Pulmonary artery (tissue), 1 donor: ENCODE results near the genes HHATL and KRBOX1.

GRCh38 chr3:42079547-42080182 lies 11.5 kb upstream of the TRAK1 start:
- PRO-cap = no peak

DNA sequence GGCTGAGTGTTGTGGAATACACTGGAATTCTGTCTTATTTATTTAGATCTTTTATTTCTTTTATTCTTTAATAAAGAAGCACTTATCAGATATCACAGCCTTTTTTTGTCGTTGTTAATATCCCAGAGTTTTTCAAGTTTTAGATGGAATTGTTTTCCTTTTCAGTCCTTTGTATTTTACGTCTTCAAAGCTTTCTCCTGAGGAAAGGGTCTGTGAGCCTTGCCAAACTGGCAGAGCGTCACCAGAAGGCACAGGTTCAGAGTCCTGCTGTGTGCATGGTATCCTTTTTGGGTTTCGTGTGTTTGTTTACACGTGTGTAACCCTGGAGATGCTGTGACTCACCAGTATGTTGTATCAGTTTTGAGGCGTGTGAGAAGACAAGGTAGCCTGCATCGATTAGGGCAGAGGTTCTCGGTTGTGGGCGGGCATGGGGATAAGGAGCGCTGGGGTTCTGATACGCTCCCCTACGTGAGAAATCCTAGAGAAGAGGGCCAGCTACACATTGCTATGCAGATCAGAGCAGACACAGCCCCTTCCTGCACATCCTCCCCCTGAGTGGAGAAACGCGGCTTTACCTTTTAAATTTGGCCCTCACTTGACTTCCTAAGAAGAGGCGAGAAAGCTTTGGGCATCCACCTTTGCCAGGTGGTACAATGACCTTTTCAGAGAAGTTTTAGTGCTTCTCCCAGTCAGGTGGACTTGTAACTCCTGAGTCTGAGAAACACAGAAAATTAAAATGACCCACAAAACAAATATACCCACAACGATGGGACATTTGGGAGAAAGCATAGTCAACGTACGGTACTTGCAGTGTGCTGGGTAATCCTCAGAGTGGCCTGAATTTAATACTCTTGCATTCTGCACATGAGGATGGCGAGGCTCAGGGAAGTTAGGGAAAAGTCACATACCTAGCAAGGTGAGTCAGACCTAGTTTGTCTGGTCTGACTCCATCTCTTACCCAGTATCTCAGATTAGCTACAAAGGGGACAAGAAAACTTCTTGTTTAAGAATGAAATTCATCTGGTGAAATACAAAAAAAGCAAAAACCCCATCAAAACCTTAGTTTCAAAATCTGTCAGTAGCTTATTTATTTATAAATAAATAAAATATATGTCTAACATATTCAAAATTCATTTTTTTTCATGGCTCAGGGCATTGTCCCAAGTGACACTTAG lies 38.1 kb downstream of the TRAK1 start:
- PRO-cap = no peak

GRCh38 chr3:42192458-42193419 lies 73.2 kb downstream of the CCK start:
- PRO-cap = no peak

DNA sequence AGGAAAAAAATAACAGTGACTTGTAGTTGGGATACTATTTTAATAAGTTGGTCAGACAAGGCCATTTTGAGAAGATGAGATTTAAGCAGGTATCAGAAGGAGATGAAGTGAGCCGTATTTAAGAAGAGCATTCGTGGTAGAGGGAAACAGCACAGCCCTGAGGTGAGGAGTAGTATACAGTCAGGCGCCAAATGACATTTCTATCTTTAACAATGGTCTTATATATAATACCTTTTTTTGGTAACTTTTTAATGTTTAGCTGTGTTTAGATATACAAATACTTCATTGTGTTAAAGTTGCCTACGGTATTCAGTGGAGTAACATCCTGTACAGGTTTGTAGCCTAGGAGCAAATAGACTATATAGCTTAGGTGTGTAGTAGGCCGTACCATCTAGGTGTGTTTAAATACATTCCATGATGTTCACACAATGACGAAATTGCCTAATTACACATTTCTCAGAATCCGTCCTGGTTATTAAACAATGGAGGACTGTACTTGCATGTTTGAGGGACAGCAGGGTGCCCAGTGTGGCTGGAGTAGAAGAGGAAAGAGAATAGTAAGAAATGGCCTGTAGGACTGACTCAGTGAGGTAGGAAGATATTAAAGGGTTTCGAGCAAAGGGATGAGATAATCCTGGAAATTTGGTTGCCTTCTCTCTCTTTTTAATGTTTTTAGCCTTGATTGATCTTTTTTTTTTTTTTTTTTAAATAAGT lies 1.6 kb downstream of the NKTR start:
- PRO-cap = no peak

DNA sequence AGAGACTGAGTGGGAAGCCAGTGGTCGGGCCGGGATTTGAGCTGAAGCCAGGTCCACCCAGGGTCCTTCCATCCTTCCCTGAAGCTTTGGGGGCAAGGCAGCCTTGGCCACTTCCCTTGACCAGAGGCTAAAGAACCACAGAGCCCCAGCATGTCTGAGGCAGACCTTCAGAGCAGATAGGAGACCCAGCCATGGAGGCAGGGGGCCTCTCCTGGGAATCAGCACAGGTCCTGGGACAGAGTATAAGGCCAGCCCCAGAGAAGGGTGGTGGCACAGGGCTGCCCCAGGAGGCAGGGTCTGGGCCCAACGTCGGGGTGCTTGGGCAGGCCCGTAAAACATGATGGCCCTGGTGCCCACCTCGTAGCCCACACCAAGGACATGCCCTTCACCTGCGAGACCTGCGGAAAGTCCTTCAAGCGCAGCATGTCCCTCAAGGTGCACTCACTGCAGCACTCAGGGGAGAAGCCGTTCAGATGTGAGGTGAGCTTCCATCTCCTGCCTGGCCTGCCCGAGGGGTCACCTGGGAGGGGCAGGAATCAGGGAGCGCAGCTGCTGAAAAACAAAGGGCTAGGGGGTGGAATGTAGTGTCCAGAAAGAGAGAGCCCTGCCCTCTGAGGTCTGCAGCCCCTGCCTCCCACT lies 9.3 kb downstream of the ZBTB47 start:
- PRO-cap = no peak

GRCh38 chr3:42701877-42702549 lies 585 bp downstream of the HHATL start:
- PRO-cap = no peak

GRCh38 chr3:42702550-42703030 lies at the start of gene HHATL:
TSS of gene HHATL (minus strand) at chr3:42702798.
- PRO-cap = no peak

GRCh38 chr3:42705879-42706396 lies 3.3 kb upstream of the HHATL start:
- PRO-cap = no peak

DNA sequence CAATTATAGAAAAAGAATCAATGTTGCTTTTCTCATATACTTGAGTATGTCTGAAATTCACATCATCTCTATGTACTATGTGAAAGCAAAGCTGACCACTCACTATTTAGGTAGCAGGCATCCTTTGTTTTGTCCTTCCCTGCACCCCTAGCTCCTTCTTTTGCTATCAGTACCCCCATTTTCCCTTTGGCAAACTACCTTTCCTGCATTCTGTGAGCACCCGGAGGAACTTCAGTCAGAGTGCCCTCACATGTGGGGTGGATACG lies 26.6 kb upstream of the HHATL start:
- PRO-cap = no peak

DNA sequence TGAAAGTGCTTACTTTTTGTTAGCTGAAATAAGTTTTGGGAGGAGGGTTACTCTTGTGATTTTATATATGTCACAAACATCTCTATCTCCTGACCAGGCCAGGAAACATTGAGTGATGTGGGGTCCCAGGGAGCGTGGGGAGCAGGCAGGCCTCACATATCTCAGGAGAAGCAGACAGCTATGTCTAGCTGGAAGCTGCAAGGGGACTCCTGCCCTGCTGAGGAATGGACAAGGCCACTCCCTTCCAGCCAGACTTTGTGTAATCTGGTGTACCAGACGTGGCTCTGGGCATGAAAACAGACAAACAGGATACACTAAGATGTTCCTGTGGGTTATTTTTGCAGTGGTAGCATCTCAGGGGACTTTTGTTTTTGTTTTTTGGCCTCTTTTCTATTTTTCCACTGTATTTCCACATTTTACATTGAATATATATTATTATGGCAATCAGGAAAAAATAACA lies 23.2 kb downstream of the CYP8B1 start:
- PRO-cap = no peak

DNA sequence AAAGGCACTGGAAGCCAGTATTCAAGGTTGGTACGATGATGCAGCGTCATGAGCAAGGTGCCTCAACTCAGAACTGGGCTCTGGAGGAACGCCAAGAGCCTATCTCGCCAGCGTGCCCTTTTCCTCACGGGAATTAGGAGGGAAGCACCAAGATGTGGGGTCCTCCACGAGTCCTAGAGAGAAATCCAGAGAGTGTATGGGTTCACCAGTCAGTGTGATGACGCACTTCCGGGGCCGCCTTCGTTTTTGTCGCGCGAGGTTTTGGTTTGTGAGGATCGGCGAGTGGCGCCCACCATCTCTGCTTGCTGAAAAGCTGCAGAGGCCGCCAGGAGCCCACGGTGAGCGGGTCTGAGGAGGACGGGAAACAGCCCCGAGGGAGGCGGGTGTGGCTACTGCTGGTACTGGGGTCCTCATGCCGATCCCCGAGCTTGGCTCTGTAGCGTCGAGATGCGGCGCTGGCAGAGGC lies at the start of gene KRBOX1:
Gene KRBOX1 (plus strand): TSS at position 269 of the 466 bp plus-strand sequence.
- PRO-cap = unidirectional peak, plus-strand start at position 269 of the sequence

DNA sequence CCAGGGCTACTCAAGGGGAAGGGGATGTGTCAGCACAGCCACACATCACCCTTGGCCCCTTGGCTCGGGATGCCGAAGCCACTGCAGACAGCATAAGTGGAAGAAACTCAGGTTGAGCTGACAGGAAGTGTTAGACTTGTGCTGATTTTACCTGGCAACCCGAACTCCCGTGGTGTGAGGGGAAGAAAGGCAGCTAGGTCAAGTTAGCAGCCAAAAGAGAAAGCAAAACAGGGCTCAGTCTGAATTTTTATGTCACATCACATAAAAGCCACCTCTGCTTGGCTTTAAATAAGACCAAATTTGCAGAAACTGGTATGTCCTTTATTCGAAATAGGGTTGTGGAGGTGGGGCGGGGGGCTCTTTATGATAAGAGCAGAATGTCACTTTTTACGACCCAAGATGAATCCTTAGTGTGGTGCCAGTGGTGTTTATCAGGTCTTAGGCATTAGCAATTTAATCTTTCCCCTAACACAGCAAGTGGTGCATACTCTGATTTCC lies 57.0 kb upstream of the POMGNT2 start:
- PRO-cap = no peak

DNA sequence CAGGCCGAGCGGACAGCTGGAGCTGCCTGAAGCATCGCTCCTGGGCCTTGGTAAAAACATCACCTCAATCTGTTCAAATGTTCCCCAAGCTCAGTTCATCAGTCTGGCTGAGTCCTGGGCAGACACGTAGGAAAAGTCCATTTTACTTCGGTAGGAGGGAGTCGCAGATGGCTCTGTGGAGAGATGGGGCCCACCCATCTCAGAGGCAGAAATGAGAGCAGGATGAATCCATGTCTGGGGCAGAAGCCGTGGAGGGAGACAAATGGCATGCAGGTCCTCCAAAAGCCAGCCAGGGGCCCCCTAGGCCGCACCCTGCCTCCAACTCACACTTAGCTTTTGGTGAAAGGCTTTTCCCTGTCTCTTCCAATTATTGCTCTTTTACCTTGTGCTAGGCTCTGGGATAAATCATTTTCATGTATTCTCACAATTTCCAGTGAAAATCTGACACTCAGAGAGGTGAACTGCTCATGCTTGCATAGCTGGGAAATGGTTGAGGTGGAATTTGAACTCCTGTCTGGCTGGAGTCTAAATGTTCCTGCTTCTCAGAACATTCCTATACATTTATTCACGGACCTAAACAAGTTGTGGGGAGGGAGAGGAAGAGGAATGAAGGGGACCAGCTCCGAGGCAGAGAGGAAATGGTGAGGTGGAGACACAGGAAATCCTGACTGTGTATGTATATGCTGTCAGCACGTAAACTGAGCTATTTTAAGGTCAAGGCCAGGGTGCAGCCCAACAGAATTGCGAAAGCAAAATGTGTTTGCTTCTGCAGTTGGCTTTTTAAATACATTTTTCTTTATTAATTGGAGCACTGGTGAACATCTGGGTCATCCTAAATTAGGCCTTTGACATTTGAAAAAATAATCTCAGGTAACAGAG lies 73.9 kb upstream of the POMGNT2 start:
- PRO-cap = no peak

DNA sequence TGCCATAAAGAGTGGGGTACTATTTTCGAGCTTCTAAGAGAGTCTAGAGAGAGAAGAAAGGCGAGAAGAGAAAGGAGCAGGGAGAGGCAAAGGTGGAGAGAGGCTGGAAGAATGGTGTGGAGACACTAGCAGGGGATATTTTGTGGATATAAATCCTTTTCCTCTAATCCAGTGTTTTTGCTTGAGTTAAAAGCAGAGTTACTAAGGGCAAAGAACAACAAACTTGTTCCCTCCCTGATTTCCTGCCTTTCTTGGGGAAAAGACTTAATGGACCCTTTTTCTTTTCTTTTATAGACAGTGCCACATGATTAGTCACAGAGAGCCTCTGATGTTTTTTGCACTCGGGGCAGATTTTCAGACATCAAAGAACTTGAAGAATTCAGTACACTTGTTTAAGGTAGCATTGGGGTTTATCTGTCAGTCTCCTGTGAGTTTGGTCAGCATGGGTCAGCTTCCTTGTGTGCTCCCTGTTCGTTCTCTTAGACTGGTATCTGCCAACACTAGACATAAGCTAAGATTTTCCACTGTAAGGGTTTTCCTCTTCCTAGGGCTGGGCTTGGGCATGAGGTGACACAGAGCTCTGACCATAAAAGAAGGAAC lies 86.6 kb upstream of the POMGNT2 start:
- PRO-cap = no peak

DNA sequence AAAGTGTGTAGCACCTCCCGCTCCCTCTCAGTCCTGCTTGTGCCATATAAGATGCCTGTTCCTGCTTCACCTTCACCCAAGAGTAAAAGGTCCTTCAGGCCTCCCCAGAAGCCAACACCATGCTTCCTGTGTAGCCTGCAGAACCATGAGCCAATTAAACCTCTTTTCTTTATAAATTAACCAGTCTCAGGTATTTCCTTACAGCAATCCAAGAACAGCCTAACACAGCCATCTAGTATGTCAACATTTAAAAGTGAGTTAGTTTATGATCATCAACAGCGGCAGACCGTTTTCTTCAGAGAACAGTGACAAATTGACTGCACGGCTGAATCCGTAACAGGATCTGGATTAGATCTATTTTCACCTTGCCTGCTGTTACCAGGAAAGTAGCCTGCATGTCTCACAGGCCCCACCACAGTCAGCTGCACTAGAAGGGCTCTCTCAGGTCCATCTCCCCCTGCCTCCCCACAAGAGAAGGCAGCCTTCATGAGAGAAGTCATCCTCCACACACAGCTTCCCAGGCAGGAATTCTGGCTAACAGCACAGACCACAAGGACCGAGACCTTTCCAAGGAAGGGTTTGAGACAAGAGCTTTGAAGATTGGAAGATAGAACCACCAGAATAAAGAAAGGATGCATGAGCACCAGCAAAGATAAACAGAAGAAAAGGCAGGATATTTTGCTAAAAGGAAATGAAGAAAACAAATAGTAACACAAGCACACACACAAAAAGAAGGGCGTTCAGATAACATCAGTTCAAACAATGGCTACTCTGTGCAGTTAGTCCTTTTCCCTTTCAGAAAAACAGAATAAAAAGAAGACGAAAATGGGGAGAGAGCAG lies 127.3 kb downstream of the SNRK start:
- PRO-cap = no peak

DNA sequence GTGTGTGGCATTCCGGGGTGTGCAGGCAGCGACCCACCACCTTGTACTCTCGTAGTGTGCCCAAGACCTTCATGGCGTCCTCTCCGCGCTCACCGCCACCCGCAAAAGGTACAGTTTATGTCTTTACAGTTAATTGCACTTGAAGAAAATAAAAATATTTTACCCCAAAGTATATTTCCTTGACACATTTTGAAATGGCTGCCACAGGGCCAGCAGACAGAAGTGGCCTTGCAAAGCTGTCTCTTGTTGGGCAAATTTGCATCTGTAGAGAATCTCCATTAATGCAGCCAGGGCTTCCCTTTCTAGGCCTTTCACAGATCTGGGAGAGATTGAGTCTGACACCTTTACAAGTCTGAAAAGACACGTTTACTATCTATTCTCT lies 136.0 kb downstream of the ANO10 start:
- PRO-cap = no peak

GRCh38 chr3:43566175-43566504 lies 55.7 kb downstream of the ANO10 start:
- PRO-cap = no peak

DNA sequence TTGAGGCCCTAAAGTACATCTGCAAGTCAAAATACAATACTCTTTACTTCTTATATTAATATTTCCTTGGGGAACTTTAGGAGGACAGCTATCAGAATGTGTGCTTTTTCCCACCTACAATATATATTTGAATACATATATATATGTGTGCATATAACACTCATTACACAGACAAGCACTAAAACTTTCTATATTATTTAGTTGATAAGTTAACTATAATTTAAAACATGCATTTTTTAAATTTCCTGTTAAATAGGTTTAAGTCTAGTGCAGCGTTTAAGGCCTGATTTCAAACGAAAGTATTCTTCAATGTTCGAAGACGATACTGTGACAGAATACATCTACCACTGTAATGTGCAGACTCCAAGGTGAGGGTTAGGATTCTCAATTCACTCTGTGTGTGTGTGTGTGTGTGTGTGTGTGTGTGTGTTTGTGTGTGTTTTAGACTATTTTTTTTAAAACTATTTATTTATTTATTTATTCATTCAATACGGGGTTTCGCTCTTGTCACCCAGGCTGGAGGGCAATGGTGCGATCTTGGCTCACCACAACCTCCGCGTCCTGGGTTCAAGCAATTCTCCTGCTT lies 24.0 kb downstream of the ABHD5 start:
- PRO-cap = no peak

DNA sequence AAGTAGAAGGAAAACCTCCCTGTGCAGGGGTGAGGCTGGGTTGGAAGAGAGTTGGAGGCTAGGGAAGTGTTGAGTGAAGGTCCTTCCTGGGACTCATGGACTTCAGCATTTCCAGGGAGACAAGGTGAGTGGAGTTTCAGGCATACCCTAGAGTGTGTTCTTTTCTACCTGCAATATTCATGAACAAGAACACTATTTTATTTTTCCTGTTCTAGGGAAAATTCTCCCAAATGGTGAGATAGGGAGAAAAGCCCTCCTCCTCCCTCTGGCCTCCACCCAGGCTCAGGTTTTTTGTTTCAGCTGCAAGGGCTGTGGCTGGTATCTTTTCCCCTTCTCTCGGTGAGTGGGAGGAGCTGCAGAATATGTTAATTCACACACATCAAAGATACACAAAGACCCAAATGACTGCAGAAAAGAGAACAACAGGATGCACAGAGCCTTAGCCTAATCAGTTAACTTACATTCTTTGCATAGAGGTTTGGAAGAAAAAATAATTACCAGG lies 64.7 kb downstream of the ABHD5 start:
- PRO-cap = no peak

DNA sequence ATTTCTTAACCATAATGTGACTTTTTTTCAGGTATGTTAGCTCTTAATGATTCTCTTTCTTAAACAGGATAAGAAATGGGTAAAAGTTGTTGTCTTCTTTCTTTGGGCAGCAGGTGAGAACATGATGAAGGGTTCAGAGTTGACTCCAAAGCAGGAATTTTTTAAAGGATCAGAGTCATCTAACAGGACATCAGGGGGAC lies 14.7 kb downstream of the ZKSCAN7 start:
- PRO-cap = no peak